Hair follicle dermal papilla cell (primary cell): ENCODE results near the genes ZNF775, GIMAP1 and CDK5.

DNA sequence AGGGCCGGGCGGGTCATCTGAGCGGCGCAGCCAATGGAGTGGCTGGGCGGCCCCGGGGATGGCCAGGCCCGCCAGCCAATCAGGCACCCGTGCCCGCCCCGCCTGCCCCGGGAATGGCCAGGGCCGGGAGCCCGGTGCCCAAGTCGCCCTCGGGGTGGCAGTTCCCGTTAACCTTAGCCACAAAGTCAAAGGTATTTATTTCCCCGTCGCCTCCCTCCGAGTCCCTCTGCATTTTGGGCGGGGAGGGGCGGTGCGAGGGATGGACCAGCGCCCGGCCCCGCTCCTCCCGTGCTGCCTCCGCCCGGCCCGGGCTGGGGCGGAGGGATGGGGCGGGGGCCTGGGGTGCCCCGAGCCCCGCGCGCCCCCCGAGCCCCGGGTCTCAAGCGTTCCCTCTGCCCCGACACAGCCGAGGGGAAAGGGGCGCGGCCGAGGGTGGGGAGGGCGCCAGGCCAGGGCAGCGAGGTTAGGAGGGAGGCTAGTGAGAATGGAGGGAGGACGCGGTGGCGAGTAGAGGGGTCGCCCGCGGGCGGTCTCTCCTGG is at the start of gene ZNF775:
Gene ZNF775, plus strand, starts transcription at position 129 of the 540 bp plus-strand sequence.
- CAGE, long polyA plus RNA = no peak

DNA sequence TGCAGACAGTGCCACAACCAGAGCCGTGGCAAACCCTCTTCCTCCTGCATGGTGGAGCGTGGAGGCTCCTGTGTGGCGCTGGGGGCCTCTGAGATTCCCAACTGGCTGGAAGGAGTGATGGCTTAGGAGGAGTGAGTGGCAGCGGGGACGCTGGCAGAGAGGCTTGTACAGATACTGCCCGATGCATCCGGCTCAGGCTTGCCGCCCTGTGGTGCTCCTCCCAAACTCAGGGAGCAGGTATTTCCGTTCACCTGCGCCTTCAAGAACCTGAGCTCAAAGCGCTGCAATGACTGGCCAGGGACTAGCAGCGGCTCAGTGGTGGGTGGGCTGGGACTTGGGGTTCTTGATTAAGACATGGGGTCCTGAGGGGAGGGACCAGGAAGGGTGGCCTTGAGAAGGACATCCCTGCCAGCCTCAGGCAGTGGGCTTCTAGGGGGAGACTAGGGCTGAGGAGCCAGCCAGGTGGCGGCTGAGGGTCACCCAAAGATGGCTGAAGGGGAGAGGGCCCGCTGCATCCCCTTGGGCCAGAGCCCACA is 3.0 kb downstream of the ZNF775 start:
- CAGE, long polyA plus RNA = no peak

GRCh38 chr7:150383101-150383504 is 4.0 kb downstream of the ZNF775 start:
- CAGE, long polyA plus RNA = no peak

GRCh38 chr7:150402568-150403376 is 2.7 kb upstream of the ENSG00000284691 start:
- CAGE, long polyA plus RNA = no peak

DNA sequence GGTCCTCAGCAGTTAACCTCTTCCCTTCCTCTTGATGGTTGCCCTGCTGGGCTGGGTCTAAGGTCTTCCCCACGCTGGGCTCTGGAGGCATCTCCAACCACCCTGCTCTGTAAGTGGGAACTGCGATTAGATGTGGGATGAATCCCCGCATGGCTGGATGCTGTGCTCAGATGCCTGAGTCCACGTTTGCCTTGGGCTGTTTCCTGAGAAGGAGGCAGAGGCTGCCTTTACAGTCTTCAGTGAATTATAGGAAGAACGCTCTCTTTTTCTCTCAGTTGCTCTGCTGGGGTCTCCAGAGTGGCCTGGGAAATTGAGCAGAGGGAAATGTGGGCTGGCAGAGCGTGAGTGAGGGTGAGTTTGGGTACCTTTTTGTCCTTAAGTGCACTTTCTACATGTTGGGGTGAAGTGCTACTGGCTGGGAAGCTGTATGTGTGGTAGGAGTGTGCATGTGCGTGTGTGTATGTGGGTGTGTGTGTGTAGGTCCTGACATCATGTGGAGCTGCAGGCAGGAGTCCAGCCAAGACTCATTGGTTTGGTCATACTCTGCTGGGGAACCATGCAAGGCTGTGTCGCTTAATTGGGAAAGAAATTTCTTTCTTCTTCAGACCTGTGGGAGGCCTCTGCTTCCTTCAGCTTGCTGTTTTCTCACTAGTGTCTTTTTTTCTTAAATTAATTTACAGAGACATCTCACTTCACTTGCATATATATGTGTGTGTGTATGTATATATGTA is 1.6 kb downstream of the GIMAP8 start:
- CAGE, long polyA plus RNA = no peak

DNA sequence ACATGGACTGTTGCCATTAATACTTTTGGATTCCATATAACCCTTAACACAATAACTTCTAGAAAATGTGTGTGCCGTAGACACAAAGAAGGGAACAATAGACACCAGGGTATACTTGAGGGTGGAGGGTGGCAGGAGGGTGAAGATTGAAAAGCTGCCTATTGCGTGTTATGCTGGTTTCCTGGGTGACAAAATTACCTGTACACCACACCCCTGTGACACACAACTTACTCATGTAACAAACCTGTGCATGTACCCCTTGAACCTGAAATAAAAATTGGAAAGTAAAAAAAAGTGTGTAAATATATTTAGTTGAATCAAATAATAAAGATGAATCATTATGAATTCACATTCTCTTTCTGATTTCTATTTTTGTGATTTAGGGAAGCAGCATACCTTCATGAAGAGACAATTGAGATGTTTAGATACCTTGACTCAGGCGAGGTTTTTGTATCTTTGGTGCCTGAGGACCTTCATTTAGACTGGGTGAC is 28.7 kb downstream of the GIMAP8 start:
- CAGE, long polyA plus RNA = no peak

GRCh38 chr7:150507496-150507816 is 7.2 kb upstream of the GIMAP7 start:
- CAGE, long polyA plus RNA = no peak

DNA sequence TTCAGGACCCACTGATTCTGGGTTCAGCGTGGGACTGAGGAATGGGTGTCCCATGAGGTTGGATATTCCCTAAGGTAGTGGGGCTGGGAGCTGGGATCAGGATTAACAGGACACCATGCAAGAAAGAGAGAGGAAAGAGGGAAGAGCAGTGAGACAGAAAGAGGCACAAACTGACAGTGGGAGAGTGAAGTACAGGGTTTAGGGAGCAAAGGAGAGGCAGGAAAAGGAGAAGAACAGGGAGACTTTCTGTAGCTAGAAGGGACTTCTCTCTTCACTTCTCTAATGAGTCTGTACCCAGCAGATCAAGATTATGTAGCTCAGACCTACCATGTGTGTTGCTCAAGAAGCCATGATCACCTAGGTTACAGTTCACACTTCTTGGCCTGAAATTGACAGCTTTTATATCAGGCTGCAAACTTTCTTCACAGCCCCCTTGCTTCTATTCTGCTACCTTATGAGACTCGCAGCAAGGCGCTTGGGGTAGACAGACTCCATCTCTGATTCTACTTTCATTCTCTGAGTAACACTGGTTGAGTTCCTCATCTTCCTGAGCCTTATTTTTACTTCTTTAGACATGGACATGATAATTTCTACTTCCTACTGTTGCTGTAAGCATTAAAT is 19.7 kb upstream of the GIMAP2 start:
- CAGE, long polyA plus RNA = no peak

GRCh38 chr7:150715730-150717049 is at the start of gene GIMAP1:
Gene GIMAP1 (plus strand): TSS chr7:150716613.
- CAGE, long polyA plus RNA = no peak

DNA sequence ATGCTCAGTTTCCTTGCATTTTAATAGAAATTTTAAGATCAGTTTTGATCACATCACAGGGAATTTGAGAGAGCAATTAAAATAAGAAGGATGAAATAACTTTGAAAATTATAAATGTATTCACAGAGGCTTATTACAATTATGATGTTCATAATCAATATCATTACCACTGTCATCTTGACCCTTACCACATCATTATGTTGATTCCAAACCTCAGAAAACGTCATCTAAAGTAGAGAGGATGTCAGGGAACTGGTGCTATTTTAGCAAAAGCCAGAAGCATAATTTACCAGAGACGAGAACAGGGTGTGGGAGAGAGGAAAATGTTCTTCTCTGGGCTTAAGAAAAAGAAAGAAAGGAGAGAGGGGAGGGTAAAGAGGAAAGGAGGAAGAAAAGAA is 2.1 kb downstream of the GIMAP5 start:
- CAGE, long polyA plus RNA = no peak

GRCh38 chr7:150751633-150752088 is 14.4 kb downstream of the GIMAP5 start:
- CAGE, long polyA plus RNA = no peak

- CAGE, long polyA plus RNA = no peak
Observed at GRCh38 chr7:150960976-150961267, 17.2 kb downstream of the KCNH2 start.

- CAGE, long polyA plus RNA = no peak
Observed at GRCh38 chr7:151018085-151019074, 5.9 kb downstream of the ATG9B start.

GRCh38 chr7:151057530-151058610 is at the start of gene CDK5:
Gene CDK5 (minus strand): TSS chr7:151057897.
- CAGE, long polyA plus RNA = no peak

- CAGE, long polyA plus RNA = no peak
Observed at GRCh38 chr7:151061739-151062194, 2.4 kb downstream of the SLC4A2 start.

GRCh38 chr7:151088589-151088836 is 2.2 kb downstream of the AGAP3 start:
- CAGE, long polyA plus RNA = no peak

- CAGE, long polyA plus RNA = no peak
Observed at GRCh38 chr7:151111684-151112342, 25.5 kb downstream of the AGAP3 start.

GRCh38 chr7:151142231-151143012 is 25.1 kb downstream of the GBX1 start:
- CAGE, long polyA plus RNA = no peak

DNA sequence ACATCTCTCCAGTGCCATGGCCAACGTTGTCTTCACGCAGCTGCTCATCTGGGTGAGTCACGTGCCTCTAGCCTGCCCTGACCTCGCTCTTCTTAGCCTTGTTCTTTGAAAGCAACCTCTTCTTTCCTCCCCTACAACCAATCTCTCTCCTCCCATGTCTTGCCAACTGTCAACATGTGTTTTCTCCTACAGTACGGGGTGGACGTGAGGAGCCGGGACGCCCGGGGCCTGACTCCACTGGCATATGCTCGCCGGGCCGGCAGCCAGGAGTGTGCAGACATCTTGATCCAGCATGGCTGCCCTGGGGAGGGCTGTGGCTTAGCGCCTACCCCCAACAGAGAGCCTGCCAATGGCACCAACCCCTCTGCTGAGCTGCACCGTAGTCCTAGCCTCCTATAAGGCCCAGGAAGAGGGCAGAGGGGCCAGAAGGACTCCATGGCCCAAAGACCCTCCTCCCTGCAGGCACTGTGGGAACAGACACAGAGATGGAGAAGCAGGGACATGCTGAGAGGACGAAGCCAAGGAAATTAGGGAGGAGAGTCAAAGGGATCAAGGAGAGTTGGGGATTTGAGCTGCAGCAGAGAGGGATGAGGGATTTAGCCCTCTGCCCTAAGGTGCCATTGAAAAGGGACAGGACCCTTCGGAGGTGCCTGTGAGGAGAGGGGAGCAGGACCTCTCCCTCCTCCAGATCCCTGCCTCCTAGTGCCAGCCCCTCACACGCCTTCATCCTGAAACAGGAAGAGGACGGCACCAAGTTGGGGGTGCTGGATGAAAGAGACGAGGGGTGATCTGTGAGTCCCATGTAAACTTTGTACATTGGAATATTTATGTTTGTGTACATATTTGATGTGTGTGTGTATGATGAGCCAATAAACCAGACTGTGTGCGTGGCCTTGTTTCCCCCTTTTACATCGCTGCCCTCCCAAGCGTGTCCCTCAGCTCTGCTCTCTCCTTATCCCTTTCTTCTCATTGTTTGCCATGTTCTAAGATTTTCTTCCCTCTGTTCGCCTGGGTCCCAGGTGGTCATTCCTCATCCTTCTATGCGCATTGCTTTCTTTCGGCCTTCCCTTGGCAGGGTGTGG is 23.6 kb downstream of the GBX1 start:
- CAGE, long polyA plus RNA = no peak

DNA sequence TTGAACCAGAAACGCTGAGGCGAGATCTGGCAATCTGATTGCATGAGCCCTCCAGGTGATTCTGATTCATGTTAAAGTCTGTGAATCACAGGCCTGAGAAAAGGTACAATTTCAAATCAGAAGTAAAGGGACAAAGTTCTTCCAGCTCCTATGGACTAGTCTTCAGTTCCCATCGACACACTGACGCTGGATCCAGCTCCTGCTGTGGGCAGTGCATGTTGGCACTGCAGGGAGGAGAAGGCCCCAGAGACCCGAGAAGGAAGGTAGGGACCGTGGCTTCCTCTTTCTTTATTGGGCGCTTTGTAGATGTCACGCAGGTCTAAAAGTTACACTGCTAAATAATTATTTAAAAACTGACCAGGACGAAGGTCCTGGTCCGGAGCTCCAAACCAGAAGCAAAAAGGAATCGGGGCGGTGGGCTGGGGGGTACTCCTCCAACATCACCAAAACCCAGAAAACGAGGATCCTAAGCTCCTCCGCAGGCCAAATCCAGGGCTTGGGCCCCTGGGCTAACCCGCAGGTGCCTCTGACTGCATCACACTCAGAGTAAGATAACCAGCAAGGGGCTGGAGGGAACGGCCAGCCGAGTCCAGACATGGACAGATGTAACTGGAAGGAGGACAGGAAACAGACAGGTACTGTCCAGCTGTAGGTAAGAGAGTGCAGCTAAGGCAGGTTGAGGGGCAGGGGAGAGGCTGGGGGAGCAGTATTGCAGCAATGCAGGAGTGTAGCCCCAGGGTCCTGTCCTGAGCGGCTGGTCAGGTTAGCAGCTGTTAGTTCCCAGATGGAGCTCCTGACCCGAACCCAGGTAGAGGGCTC is 3.2 kb upstream of the H2BK1 start:
- CAGE, long polyA plus RNA = no peak